ENCODE measurements around the gene BBC3.

GRCh38 chr19:46412569-46412975, 792 bp downstream of the CCDC8 start:
- PRO-cap: no peak
- RAMPAGE, long total RNA, 4 experiments: no peak in any of the 4 experiments

- PRO-cap: bidirectional peak, plus-strand start at chr19:46634488, minus-strand start at chr19:46634259
- RAMPAGE, long total RNA, 4 experiments: no peak in any of the 4 experiments
These were observed 1.9 kb downstream of the GNG8 start for GRCh38 chr19:46633908-46634761.

DNA sequence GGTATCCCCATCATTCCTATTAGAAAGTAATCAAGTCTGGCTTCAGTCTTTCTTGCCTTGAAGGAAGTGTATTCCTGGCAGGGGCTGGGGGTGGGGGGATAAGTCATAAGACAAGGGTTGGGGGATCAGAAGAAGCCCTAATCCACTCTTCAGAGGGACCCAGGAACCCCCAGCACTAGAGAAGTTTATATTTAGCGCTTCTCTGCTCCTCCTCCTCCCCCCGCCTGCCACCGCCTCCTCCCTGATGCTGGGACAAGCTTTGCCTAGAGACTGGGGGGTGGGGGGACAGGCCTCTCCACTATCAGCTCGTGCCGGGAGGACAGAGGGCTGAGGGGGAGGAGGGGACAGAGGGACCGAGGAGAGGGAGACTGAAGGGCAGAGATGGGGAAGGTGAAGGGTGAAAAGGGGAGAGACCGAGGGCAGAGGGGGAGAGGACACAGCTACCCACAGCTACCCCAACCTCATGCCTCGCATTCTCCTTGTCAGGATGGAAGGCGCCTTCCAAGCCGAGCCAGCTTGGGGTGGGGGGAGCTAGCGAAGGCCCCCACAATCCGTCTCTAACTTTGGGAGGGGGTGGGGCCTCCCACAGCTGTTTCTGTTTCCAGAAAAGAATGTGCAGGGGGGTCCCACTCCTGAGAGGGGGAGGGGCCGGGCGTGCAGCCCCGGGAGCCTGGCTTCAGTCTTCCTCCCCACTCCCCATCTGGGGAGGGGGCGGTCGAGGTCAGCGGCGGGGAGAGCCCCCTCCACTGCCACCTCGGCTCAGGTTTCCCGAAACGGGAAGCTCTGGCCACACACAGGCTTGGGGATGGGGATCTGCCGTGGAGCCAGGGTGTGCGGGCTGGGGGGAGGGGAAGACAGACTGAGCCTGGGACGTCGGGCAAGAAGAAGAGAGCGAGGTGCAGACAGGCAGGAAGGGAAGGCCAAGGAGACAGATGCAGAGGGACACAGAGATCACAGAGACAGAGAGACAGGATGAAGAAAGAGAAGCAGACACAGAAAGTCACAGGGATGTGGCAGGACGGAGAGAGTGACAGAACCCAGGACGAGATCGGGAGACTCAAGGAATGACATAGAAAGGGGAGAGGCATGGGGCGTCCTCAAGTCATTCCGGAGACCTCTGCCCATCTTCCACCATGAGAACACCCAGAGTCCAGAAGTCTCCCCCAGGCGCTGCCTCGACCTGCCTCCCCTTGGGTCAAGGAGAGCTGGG, 1.6 kb downstream of the DACT3 start:
- PRO-cap: unidirectional peak, plus-strand start at position 266 of the sequence; bidirectional peak, plus-strand start at position 862 of the sequence, minus-strand start at position 793 of the sequence
- RAMPAGE, long total RNA, 4 experiments: no peak in any of the 4 experiments

GRCh38 chr19:46713638-46714760, 2.9 kb downstream of the PRKD2 start:
- PRO-cap: unidirectional peak, plus-strand start at chr19:46714030; bidirectional peak, plus-strand start at chr19:46714424, minus-strand start at chr19:46714294
- RAMPAGE, long total RNA, 4 experiments: start-site peak on the minus strand in 2 of 4 experiments, at chr19:46713865-46714320 at its widest, 5 to 6 reads per replicate

DNA sequence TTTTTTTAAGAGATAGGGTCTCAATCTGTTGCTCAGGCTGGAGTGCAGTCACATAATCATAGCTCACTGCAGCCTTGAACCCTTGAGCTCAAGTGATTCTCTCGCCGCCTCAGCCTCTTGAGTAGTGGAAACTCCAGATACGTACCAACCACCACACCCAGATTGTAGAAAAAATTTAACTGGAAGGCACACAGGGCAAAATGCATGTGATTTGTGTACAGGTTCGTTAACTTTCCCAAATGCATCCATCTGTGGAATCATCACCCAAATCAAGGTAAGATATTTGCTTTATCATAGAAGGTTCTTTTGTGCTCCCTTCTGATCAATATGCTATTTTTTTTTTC, 16.0 kb downstream of the SLC1A5 start:
- PRO-cap: no peak
- RAMPAGE, long total RNA, 4 experiments: no peak in any of the 4 experiments

DNA sequence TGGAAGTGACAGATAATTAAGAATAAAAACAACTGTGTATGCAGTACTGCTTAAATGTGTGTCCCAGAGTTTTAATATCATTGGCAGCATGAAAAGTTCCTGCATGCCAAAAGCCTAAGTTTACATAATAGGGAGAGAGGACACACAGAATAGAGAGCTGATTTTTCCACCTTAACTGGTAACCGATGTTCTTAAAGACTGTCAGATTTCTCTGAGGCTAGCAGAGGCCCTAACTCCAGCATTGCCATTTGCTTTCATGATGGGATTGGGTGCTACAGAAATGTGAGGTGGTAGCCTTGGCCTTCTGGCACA, 4.0 kb downstream of the ARHGAP35 start:
- PRO-cap: no peak
- RAMPAGE, long total RNA, 4 experiments: no peak in any of the 4 experiments

DNA sequence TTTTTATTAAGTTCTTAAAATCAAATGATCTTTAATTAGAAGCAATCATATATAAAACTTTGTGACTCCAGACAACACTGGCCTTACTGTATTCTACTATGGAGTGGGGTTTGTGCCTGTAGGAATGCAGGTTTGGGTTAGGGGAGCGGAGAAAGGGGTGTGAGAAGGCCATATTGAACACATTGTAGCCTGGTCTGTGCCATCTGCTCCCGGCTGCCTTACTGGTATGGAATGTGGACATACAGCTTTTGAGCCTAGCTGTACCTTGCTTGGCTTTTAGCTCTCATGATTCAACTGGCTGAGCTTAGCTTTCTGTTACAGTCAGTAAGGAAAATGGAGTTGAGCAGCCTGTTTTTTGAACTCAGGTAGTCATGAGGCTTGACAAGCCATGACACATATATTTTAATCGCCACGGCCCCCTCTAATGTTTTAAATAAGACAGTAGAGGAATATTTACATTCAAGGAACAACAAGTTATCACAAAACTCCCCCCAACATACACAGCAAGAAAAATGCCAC, 41.6 kb downstream of the ARHGAP35 start:
- PRO-cap: no peak
- RAMPAGE, long total RNA, 4 experiments: no peak in any of the 4 experiments

GRCh38 chr19:46976057-46976771, 43.4 kb upstream of the NPAS1 start:
- PRO-cap: unidirectional peak, plus-strand start at chr19:46976555
- RAMPAGE, long total RNA, 4 experiments: no peak in any of the 4 experiments

- PRO-cap: no peak
- RAMPAGE, long total RNA, 4 experiments: no peak in any of the 4 experiments
These were observed 13.5 kb downstream of the ZC3H4 start for GRCh38 chr19:47100060-47100573.

- PRO-cap: bidirectional peak, plus-strand start at chr19:47111137, minus-strand start at chr19:47111120; bidirectional peak, plus-strand start at chr19:47111472, minus-strand start at chr19:47111259
- RAMPAGE, long total RNA, 4 experiments: no peak in any of the 4 experiments
These were observed 2.5 kb downstream of the ZC3H4 start for GRCh38 chr19:47110883-47111666.

DNA sequence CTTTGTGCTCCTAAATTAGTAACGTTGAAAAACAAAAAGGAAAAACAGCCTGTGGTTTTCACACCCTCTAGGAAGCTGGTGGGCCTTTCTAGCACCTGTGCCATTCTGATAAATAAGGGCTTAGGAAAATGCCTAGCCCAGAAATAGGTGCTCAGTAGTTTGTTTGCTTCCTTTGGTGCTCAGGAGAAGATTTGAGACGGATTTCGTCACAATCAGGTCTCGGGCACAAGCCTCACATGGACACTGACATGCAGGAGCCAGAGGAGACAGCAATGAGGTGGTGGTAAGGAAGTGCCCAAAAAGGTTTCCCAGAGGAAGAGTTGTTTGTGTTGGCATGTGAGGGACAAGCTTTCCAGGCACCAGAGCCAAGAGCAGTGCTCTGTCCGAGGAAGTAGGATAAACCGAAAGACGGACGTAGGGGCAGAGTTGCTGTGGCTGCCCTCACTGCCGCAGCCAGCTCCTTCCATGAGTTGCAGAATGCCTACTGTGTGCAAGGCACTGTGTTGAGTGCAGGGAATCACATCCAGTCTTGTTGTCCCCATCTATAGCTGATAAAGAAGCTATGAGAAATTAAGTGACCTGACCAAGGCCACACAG, 27.7 kb downstream of the SAE1 start:
- PRO-cap: no peak
- RAMPAGE, long total RNA, 4 experiments: no peak in any of the 4 experiments

- PRO-cap: bidirectional peak, plus-strand start at chr19:47228631, minus-strand start at chr19:47228532
- RAMPAGE, long total RNA, 4 experiments: no peak in any of the 4 experiments
These were observed 2.7 kb downstream of the BBC3 start for GRCh38 chr19:47228214-47228796.

GRCh38 chr19:47230944-47232056, at the start of gene BBC3:
Gene BBC3 (minus strand): TSS chr19:47231199.
- PRO-cap: bidirectional peak, plus-strand start at chr19:47231453, minus-strand start at chr19:47231199; unidirectional peak, plus-strand start at chr19:47231623
- RAMPAGE, long total RNA, 4 experiments: no peak in any of the 4 experiments

DNA sequence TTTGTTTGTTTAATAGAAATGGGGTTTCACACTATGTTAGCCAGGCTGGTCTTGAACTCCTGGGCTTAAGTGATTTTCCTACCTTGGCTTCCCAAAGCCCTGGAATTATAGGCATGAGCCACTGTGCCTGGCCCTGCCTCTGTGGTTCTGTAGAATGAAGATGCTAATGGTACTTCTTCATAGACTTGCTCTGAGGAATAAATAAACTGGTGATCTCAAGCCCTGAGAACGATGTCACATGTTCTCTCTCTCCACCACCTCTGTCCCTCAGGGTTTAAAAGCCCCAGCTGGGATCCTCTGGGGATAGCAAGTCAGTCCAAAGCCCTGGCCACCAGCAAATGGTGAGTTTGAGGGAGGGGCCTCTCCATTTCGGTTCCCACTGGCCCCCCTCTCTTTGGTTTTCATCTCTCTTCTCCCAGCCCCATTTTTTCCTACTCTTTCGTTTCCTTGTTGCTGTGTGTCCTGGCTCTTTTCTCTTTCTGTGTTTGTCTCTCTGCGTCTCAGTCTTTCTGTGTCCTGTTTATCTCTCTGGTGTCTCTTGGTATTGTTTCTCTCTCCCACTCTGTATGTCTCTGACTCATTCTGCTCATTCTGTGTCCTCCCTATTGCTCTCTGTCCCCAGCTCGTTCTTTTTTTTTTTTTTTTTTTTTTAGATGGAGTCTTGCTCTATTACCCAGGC, 3.0 kb downstream of the INAFM1 start:
- PRO-cap: unidirectional peak, minus-strand start at position 156 of the sequence
- RAMPAGE, long total RNA, 4 experiments: no peak in any of the 4 experiments

DNA sequence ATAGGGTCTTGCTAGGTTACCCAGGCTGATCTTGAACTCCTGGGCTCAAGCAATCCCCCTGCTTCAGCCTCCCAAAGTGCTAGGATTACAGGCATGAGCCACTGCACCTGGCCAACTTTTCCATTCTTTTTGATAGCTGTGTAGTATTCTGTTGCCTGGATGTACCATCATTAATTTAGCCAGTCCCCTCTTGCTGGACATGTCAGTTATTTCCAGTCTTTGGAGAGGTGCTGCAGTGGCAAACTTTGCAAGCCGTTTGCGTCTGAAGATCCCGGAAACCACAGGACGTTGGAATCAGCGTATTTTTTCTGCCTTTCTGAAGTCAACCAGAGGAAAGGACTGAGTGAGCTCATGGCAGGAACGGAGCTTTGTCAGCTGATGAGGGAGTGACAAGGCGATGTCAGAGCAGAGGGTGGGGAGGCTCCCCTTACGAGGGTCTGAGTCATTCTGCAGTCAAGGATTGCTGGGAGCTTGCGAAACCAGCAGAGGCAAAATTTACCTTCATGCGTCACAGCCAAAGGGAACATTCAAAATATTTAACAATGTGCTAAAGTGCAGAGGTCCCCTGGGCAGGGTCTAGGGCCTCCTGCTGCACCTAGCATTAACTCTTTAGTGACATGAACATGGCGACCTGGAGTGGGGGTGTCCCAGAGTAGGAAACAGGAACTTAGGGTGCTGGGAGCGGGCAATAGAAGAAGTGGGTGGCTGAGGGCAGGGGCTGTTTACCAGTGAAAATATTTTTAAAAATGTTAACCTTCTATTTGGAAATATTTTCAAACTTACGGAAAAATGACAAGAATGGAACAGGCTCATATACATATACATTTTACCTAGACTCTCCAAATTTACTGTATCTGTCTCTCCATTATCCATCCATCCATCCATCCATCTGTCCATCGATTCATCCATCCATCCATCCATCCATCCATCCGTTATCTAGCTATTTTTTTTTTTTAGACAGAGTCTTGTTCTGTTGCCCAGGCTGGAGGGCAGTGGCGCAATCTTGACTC, 5.7 kb downstream of the C5AR1 start:
- PRO-cap: bidirectional peak, plus-strand start at position 550 of the sequence, minus-strand start at position 258 of the sequence
- RAMPAGE, long total RNA, 4 experiments: no peak in any of the 4 experiments

DNA sequence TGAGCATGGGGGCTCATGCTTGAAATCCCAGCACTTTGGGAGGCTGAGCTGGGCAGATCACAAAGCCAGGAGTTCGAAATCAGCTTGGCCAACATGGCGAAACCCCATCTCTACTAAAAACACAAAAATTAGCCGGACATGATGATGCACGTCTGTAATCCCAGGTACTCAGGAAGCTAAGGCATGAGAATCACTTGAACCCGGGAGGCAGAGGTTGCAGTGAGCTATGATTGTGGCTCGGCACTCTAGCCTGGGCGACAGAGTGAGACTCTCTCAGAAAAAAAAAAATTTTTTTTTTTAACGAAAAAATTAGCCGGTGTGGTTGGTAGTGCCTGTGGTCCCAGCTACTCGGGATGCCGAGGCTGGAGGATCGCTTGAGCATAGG, 8.9 kb upstream of the C5AR2 start:
- PRO-cap: no peak
- RAMPAGE, long total RNA, 4 experiments: no peak in any of the 4 experiments

DNA sequence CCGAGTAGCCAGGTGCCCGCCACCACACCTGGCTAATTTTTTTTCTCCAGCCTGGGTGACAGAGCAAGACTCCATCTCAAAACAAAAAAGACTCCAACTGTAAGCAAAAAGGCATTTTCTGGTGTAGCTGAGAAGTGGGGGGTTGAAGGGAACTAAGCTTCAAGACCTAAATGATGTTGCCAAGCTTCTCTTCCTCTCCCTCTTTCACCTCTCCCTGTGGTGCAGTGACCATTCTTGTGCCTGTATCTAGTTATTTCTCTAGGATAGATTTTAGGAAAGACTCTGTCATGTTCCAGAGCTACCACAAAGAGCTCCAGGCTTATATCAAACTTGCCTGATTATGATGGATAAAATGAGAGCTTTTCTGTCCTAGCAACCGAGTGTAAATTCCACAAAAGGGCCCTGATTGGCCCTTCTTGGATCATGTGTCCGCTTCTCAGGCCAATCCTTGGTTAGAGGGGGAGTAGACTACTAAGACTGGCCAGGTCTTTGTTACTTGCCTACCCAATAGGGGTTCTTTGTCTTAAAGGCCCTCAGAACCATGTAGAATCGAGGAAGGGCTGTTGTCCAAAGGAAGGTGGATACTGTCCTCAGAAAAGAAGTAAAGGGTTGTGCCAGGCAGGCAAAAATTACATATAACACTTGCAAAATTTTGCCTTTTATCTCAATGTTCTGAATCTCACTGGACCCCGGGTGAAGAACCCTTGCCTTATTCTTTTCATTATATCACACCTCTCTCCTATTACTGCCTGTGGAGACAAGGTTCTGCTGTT, 2.4 kb downstream of the DHX34 start:
- PRO-cap: no peak
- RAMPAGE, long total RNA, 4 experiments: no peak in any of the 4 experiments

- PRO-cap: no peak
- RAMPAGE, long total RNA, 4 experiments: no peak in any of the 4 experiments
These were observed 4.8 kb downstream of the MEIS3 start for GRCh38 chr19:47414409-47415119.

GRCh38 chr19:47446909-47448048, 24.4 kb downstream of the SLC8A2 start:
- PRO-cap: no peak
- RAMPAGE, long total RNA, 4 experiments: no peak in any of the 4 experiments

DNA sequence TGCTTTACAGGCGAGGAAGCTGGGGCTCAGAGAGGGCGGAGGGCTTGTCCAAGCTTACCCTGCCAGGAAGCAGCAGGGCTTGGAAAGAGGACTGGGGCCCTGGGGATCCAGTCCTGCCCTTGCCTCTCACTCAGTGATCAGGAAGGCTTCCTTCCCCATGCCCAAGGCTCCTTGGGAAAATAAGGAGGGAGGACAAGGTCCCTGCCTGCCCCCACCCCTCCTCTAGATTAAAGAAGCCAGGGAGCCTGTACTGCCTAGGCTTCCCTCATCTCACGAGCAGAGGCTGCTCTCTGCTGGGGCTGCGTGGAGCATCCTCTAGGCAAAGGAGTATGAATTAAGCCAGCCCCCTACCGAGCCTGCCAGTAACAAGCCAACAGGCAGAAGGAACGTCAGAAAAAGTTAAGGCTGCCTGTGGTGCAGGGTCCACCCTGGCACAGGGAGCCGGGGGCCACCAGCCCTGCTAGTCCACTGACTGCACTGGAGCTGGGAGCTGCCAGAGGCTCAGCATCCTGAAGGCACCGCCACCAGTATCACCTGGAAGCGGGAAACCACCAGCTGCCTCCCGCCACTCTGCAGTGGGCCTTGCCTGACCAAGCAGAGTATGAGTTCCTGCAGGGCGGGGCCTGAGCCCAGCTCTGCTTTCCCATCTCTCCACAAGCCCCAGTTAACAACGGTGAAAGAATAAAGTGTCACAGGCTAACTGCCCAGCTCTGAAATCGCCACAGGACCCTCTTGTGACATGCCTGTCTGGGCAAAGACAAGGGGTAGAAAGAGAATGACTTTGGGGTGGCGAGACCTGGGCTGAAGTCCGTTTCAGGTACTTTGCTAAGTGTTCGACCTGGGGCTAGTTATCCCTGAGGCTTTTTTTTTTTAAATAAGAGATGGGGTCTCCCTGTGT, 6.8 kb downstream of the NAPA start:
- PRO-cap: no peak
- RAMPAGE, long total RNA, 4 experiments: no peak in any of the 4 experiments